ENCODE measurements around a stretch of chr13.

- PRO-cap, result no peak
- RAMPAGE, long total RNA, 4 experiments, result no peak in any of the 4 experiments
These were observed 22.2 kb downstream of the IRS2 start for GRCh38 chr13:109764158-109764567.

GRCh38 chr13:109769858-109770484 is 16.4 kb downstream of the IRS2 start:
- PRO-cap, result no peak
- RAMPAGE, long total RNA, 4 experiments, result no peak in any of the 4 experiments

DNA sequence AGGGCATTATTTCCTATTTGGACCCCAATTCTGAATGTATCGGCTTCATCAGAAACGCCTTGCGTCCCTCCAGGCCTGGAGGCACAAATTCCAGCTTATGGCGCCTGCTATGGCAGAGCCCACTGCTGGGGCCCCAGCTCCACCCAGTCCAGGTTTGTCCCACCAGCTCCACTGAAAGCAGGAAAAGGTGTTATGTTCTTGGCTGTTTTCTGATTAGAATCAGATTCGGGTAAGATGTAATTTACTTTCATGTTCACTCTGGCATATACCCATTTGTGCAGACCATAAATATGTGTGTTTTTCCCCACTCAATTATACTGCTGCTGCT is 6.5 kb downstream of the IRS2 start:
- PRO-cap, result no peak
- RAMPAGE, long total RNA, 4 experiments, result no peak in any of the 4 experiments

DNA sequence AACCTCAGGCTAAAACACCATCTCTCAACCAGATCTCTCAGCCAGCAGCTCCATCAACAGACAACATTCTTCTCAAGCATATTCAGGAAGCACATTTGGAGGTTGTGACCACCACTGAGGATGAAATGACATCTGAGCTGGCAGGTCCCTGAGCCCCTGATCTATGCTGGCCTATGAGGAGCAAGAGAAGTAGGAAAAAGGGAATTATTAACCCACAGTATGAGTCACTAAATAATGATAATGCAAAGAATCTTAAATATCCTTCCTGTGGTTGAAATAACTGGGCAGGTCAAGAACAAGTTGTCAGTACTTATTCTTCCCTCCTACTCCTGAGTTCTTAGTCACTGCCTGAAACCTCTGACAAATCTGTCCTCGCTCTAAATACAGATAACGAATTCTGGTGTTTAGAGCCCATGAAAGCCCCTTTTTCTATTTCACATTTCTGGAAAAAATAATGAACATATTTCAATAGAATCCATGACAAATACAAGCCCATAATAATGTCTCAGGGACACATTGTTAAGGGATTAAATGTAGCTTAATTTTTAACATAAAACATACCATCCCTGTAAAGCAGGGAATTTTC is 225.8 kb upstream of the IRS2 start:
- PRO-cap, result no peak
- RAMPAGE, long total RNA, 4 experiments, result no peak in any of the 4 experiments

DNA sequence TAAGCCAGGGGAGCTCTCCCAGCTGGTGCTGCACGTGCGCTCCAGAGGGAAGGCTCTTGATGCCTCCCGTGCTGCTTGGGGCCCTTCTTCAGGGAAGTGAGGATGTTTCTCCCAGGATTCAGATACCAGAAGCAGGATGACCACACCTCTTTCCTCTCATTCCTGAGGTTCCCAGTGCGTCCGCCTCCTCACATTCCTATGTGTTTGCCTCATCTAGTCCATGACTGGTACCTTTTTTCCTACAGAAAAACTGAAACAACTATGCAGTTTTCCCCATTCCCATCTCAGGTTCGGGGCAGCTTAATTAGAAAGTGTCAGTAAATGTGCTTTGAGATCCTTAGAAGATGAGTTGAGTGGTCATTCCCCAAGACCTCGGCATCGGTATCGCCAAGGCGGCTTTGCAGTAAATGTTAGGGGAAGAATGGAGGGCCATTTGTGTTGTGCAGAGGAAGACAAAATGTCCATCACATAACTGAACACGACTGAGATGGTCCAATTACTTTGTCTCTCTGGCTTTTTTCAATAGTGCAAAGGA is 231.1 kb upstream of the IRS2 start:
- PRO-cap, result unidirectional peak, minus-strand start at position 193 of the sequence
- RAMPAGE, long total RNA, 4 experiments, result no peak in any of the 4 experiments

- PRO-cap, result no peak
- RAMPAGE, long total RNA, 4 experiments, result no peak in any of the 4 experiments
These were observed 178.5 kb downstream of the COL4A1 start for GRCh38 chr13:110128401-110128961.

GRCh38 chr13:110312500-110313266 is 5.6 kb downstream of the COL4A2 start:
- PRO-cap, result no peak
- RAMPAGE, long total RNA, 4 experiments, result no peak in any of the 4 experiments

DNA sequence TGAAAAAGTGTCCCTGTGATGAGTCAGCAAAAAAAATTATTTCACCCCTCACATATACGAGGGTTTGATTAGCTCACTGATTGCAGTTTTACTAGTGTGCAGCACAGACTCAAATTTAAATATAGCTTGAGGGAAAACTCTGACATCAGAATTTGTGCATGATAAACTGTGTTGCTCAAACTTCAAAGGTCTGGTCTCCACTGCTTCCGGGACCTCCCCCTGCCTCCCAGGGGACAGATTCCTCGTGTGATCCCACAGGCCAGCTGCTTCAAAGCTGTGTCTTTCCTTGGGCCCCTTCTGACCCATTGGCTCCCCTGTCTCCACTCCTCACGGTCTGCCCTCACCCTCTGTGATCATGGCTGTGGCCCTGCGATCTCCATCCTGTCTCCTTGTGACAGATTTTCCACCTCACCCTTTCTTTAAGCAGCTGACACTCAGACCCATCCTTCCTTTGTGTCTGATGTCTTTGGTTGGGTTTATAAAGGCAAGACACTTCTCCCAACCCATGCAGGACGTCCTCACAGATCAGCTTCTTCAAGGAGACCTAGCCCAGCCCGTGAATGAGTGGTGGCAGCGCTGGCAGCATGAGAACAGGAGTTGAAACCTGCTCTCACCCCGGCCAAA is 81.6 kb downstream of the COL4A2 start:
- PRO-cap, result no peak
- RAMPAGE, long total RNA, 4 experiments, result no peak in any of the 4 experiments

DNA sequence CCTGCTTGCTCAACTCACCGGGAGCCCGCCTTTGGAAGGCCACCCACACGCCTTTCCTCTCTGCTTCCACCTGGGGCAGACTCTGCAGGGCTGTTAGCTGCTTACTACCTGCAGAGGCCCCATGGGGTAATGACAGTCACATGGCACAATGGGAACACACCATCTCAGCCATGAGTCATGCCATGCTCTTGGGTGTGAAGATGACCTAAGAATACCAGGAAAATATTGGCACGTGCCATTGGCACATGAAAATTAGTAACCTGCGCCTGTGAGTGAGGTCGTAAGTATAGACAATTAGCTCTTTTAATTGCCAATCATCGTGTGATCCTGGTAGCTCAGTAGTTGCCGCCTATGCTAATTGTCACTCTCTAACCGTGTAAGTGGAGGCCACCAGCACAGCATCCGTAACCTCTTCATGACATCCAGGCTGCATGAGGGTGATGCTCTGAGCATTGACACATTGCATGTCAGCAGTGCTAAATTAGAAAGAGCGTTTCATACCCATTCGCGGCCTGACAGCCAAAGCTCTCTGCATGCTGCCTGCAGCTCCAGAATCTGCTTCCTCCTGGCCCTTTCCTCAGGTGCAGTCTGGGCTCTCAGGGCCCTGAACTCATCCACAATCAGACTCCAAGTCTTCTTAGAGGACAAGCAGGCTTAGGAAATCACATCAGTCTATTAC is 108.8 kb downstream of the COL4A2 start:
- PRO-cap, result no peak
- RAMPAGE, long total RNA, 4 experiments, result no peak in any of the 4 experiments

- PRO-cap, result no peak
- RAMPAGE, long total RNA, 4 experiments, result no peak in any of the 4 experiments
These were observed 124.7 kb downstream of the COL4A2 start for GRCh38 chr13:110431763-110432178.

GRCh38 chr13:110467980-110468316 is 93.6 kb downstream of the RAB20 start:
- PRO-cap, result no peak
- RAMPAGE, long total RNA, 4 experiments, result no peak in any of the 4 experiments

DNA sequence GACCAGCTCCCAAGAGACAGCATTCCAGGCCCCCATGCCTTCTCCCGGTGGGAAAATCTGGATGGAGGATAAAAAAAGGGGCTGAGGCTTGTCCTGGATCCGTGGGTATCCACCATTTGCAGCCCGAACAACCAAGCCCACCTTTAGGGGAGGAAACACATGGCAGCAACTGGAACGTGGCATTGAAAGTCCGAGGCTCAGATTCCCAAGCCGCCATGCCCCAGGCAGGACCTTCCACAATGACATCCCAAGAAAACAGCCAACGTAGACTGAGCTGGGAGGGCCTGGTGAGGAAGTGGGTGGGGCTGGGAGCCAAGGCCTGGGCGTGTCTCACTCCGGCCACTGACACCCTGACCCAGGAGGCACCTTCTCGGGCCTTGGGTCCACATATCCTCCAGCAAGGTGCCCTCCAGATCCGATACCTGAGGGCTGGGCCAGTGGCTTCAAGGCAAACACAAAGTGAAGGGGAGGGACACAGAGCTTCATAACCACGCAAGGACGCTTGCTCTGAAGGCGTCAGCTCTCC is 43.0 kb downstream of the RAB20 start:
- PRO-cap, result unidirectional peak, minus-strand start at position 241 of the sequence
- RAMPAGE, long total RNA, 4 experiments, result no peak in any of the 4 experiments

- PRO-cap, result bidirectional peak, plus-strand start at chr13:110524812, minus-strand start at chr13:110524661
- RAMPAGE, long total RNA, 4 experiments, result no peak in any of the 4 experiments
These were observed 36.9 kb downstream of the RAB20 start for GRCh38 chr13:110524404-110525287.

GRCh38 chr13:110536037-110536843 is 25.3 kb downstream of the RAB20 start:
- PRO-cap, result unidirectional peak, minus-strand start at chr13:110536412; unidirectional peak, minus-strand start at chr13:110536494
- RAMPAGE, long total RNA, 4 experiments, result no peak in any of the 4 experiments

DNA sequence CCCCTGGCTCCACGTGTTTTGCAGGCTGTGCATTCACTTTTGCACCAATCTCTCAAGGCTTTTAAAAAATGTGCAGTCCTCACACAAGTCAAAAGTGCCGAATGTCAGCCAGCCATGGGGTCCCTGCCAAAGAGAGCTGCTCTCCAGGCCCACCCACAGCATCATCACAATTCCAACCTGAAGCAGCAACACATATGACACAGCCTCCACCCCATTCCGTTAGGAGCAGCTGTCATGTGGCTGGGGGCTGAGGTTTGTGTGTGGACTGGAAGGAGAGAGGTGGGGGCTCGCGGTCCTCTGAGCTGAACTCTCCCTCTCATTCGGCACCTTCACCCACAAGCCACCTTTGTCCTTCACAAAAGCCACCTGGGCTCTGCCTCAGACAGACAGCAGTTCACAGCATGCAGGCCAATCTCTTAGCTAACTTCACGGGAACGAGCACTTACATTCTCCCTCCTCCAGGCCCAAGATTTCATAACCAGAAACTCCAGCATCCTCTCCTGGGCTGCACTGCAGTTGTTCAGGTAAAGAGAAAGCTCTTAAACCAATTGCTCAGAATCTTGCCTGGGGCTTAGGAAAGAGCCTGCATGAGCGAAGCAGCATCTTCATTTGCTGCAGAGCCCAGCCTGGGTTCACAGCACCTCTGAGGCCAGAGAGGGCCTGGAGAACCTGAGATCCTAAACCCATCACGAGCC is 7.2 kb downstream of the RAB20 start:
- PRO-cap, result no peak
- RAMPAGE, long total RNA, 4 experiments, result start-site peak on the minus strand in 1 of 4 experiments, centred at position 449 of the sequence, 5 reads per replicate

DNA sequence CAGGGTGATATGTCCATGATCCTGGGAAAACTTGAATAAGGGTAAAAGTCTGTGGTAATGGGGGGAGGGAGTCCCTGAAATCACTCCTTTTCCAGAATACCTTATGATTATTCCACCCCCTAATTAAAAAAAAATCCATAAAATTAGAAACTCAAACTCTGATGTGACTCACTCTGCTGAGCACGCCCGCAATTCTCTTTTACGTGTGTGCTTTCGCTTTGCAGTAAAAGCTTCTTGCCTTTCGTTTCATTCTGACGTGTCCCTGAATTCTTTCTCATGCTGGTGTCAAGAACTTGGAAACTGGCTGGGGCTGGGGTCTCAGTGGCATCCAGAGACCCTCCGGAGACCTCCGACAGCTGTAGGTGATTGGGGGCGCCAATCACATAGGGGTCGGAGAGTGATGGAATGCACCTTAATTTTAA is 4.2 kb upstream of the NAXD start:
- PRO-cap, result no peak
- RAMPAGE, long total RNA, 4 experiments, result no peak in any of the 4 experiments

DNA sequence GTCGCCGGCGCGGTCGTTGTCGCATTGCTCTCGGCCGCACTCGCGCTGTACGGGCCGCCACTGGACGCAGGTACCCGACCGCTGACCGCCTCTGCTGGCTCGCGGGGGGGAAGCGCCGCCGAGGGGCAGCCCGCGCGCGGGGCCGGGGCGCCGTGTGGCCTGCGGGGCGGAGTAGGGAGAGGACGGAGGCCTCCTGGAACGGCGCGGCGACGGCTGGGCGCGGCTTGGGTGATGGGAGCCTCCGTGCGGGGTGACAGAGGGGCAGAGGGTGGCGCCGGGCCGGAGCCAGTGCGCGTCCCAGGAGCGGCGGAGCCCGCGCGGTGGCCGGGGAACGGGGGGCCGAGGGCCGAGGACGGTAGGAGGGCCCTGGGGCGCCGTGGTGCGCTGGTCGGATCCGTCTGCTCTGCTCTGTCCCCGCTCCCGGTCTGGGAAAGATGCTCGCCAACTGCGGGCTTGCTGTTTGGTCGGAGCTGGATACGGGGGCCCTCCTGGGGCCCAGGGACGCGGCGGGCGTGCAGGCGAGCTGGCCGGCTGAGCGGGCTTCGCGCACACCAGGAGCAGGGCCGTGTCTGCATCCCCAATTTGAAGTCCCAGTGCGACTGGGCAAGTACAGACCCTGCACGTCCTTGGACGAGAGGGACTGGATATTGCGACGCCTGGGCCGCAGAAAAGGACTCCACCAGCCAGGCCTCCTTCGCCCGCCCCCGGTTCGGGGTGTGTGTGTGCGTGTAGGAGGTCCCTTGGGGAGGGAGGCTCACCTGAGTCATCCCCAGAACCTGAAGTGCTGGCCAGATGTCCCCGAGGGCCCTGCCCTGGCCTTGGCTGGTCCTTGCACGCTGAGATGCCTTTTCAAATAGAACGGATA is 592 bp downstream of the NAXD start:
- PRO-cap, result bidirectional peak, plus-strand start at position 264 of the sequence, minus-strand start at position 93 of the sequence; unidirectional peak, minus-strand start at position 427 of the sequence; bidirectional peak, plus-strand start at position 791 of the sequence, minus-strand start at position 642 of the sequence
- RAMPAGE, long total RNA, 4 experiments, result no peak in any of the 4 experiments

DNA sequence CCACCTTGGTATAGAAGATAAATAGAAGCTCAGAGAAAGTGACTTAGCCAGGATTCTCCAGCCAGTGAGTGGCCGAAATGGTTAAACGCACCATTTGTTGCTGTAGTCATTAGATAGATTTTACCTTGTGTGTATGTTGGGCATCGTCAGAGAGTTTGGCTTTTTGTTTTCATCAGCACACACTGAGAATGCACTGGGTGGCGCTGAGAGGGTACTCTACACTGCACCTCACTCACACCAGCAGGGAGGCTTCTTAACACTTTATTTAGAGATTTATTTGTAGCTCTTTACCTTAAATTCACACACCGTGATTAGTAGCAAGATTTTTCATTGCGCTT is 1.4 kb downstream of the NAXD start:
- PRO-cap, result no peak
- RAMPAGE, long total RNA, 4 experiments, result no peak in any of the 4 experiments

DNA sequence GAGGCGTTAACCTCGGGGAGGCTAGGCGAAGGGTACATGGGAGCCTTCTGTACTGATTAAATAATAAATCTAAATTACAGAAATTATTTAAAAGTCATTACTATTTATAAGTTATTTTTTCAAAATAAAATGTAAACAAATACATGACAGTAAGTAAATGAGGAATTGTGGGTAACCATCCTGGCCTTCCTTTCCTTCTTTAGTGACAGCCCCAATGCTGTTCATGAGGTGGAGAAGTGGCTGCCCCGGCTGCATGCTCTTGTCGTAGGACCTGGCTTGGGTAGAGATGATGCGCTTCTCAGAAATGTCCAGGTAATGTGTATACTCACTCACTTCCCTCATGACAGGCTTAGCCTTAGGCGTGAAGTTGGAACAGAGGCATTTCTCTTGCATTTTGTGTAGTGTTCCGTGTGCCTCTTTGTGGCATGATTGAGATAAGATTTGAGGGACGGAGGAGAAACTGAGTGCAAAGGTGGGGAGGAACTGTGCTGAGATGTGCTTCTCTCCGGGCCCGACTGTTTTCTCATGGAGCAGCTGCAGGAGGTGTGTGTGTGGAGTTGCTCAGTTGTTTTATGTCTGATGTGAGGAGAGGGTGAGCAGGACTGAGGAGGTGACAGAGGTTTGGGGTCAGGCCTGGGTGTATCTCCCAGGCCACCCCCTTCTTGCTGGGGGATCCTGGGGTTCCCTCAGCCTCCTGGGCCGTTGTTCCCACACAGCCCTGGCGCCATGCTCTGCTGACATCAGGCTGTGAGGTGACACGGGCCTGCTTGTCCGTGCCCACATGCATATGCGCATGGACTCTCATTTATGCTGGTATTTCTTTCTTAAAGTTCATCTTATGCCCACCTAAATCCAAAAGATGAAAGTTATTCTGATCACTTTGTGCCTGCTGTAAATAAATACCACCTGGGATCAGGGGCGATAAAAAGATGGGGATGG is 12.2 kb downstream of the NAXD start:
- PRO-cap, result no peak
- RAMPAGE, long total RNA, 4 experiments, result start-site peak on the plus strand in 2 of 4 experiments, centred at positions 343 to 396 of the sequence, 7 to 15 reads per replicate

DNA sequence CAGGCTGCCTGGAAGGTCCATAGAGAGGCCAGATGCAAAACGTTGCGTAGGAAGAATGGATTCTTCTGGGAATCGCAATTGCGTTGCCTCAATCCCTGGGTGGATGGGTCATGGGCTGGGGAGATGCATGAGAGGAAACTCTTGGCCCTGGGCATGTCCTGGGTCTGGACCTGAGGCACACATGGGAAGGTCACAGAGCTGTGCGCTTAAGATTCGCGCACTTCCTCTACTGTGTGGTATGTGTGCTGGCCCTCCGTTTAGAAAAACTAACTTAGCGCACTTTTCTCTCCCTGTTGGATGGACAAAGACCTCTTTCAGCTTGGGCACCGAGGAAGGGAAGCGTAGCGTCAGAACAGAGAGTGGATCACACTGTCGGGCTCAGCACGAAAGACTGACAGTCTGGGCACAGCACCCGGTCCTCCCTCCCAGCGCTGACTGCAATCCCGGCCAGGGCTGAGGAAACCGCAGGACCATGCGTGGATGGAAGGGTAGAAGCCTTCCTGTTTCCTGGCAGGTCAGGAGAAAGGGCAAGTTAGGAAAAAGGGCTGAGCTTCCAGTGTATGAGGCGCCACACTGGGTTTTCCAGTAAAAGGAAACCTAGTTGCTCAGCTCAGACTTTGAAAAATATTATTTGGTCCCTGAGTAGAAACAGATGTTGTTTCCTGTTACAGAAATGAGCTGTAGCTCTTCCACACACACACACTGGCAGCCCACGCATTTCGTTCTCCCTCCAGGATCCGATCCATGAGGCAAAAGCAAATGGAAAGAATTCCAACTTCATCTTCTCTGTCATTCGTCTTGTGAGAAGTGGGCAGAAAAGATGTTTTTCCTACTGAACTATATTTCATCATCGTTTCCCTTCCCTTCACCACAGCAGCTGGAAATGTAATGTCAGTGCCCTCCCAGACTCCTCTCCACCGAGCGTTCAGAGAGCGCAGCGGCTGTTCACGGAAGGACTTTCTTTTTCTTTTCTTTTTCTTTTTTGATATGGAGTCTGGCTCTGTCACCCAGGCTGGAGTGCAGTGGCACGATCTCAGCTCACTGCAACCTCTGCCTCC is 86.1 kb downstream of the ING1 start:
- PRO-cap, result bidirectional peak, plus-strand start at position 928 of the sequence, minus-strand start at position 920 of the sequence
- RAMPAGE, long total RNA, 4 experiments, result no peak in any of the 4 experiments